Umbilical cord (tissue), 2 donors: Measurements from ENCODE around the genes YEATS2 and ABCC5.

DNA sequence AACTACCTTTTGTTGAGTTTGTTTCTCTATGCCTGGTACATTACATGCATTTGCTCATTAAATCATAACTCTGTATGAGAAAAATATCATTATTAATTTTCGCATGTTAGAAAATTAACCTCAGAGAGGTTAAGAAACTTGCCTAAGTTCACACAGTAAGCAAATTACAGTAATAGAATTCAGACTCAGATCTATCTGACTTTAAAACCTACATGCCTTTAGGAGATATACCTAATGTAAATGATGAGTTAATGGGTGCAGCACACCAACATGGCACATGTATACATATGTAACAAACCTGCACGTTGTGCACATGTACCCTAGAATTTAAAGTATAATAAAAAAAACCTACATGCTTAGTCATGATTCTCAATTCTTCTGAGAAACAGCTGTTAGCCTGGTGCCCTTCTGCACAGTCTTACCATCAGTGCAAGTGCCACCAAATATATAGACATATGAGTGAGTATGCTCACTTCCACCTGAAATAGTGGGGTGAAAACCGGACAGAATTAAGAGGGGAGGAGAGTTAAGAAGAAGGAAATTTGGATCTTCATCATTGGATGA, 89.6 kb downstream of the DCUN1D1 start:
- RAMPAGE, long total RNA, result no peak

DNA sequence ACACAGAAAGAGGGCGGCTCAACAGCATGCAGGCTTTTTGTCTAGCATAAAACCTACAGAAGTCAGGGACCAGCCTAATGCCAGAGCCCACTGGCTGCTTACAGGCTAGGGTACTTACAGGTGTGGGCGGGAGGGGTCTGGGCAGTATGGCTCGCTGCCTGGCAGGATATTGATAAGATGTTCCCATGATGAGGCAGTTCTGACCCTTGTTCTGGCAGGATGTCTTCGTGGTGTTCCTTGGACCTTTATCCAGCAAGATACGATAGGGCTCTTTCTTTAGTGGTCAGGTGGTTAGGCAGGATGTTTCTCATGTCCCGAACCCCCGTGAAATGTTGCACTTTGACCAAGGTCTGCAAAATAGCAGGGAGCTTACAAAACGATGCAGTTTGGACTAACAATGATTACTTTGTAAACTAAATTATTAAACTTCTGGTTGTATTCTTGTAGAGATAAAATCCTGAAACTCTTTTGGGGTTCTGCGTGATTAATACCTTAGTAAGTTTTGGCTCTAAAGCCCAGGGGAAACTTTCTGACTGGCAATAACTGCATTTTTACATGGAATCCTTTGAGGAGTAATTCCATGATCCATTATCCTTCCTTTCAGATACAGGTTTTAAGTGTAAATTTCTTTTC, 84.6 kb downstream of the DCUN1D1 start:
- RAMPAGE, long total RNA, result no peak

- RAMPAGE, long total RNA, result no peak
These were observed 59.9 kb downstream of the DCUN1D1 start for GRCh38 chr3:182920085-182921193.

DNA sequence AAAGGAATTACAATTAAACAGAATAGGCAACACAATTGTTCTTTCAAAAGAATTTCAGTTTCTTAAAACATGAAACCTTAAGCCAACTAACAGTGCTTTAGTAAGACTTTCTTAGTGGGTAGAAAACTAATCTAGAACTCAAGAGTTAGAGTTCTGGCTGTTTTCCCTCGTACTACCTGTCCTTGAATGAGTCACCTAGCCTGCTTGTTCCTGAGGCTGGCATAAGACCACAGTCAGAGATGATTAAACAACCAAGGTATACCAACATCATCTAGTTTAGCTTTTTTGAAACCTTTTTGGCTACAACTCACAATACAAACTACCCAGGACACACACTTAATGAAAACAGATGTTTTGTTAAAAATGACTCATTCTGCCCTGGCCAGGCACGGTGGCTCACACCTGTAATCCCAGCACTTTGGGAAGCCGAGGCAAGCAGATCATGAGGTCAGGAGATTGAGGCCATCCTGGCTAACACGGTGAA, 4.6 kb downstream of the MCCC1 start:
- RAMPAGE, long total RNA, result no peak

GRCh38 chr3:183161621-183162112, 867 bp downstream of the LAMP3 start:
- RAMPAGE, long total RNA, result no peak

GRCh38 chr3:183210814-183211415, 42.1 kb upstream of the B3GNT5 start:
- RAMPAGE, long total RNA, result no peak

DNA sequence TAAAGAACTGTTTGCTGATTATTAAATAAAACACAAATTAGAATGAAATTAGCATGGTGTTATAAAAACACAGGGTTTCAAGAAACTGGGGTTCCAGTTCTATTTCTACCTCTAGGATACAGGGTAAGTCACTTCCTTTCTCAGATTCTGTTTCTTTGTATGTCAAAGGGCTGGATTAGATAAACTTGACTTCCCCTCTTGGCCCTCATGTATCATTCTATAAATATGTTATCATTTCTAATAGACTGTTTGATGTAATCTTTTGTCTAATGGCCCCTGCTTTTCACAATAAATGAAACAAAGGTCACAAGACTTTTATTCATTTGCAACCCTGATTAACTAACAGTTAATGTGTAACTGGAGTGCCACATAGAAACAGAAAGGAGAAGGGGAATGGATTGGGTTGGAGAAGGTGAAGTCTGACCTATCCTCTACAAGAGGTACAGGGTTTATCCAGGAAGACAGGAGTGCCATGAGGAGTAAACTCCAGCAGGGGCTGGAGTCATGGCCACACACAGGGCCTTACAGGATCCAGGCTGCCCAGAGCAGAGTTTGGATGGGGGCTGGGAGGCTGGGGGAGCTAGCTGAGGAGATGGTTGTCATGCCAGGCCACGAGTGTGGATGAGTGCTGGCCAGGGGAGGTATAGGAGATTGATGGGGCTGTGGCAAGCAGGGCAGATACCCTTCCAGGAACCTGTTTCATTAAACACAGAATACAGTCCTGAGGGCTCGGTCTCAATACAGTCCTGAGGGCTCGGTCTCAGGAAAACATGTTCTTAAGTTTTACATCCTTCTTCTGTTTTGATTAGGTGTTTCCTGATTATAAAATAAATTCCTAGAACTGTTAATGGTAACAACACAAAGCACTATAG, 7.9 kb upstream of the B3GNT5 start:
- RAMPAGE, long total RNA, result no peak

DNA sequence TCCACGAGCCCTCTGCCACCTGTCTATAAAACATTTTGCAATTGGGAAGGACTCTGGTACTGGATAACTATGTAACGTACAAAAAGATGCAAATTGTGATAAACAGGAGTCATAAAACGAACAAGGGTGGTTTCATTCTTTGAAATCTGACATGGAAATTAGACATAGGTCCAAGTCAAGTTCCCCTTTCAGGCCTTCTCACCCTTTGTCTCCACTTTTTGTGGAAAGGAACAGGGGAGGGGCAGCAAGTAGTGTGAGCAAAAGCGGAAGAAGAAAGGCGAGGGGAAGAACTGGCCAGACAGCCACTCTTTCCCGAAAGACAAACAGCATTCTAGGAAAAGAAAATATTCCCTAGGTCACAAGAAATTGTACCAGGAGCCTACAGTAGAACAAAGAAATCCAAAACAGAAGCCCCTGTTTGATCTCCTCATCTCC, 52.6 kb downstream of the MCF2L2 start:
- RAMPAGE, long total RNA, result no peak

- RAMPAGE, long total RNA, result no peak
These were observed 514 bp downstream of the MCF2L2 start for GRCh38 chr3:183427761-183428448.

GRCh38 chr3:183449288-183449866, 21.0 kb upstream of the MCF2L2 start:
- RAMPAGE, long total RNA, result no peak

GRCh38 chr3:183513187-183513913, 42.2 kb downstream of the KLHL6 start:
- RAMPAGE, long total RNA, result no peak

GRCh38 chr3:183650069-183650538, 14.7 kb downstream of the KLHL24 start:
- RAMPAGE, long total RNA, result no peak

GRCh38 chr3:183697748-183698792, at the start of gene YEATS2:
TSS of gene YEATS2 (plus strand) at chr3:183697797.
- RAMPAGE, long total RNA, result start-site peak on the plus strand at chr3:183698080-183698184, 21 and 14 reads in 2 replicates

- RAMPAGE, long total RNA, result no peak
These were observed 29.5 kb downstream of the ABCC5 start for GRCh38 chr3:183988066-183988701.

DNA sequence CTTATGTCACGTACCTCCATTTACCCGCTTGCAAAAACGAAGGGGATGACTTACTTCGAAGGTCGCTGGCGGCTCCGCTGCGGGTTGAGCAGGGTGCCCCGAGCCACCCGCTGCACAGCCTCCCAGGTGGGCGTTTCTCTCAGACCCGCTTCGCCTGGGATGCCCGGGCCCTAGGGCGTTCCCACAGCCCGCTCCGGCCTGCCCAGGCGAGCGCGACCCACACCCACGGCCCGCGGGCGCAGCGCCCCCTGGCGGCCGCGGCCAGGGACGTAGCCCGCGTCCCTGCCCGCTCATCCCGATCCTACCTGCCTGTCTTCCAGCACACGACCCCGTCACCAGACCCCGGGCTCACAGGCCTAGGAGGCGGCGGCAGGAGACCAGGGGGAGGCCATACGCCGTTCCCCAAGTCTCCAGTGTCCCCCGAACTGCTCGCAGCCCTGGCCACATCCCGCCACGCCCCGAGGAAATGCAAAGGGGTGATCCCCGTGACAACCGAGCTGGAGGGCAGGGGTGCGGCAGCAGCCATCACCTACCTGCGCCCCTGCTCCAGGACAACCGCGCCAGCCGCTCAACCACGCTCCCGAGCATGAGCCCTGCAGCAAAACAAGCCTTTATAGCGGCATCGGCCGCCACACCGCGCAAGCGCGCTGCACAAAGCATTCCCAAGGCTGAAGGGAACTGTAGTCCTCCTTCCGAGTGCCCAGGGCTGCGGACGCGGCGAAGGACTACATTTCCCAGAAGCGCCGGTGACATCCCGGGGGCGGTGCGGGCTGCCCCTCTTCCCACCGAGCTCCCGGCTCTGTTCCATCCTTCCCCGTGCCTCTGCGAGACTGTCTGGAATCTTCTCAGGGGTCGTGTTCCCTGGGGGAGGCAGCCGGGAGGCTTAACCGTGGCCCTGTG, at the start of gene ABCC5:
Gene ABCC5 (minus strand): TSS at position 588 of the 900 bp plus-strand sequence.
- RAMPAGE, long total RNA, result no peak

DNA sequence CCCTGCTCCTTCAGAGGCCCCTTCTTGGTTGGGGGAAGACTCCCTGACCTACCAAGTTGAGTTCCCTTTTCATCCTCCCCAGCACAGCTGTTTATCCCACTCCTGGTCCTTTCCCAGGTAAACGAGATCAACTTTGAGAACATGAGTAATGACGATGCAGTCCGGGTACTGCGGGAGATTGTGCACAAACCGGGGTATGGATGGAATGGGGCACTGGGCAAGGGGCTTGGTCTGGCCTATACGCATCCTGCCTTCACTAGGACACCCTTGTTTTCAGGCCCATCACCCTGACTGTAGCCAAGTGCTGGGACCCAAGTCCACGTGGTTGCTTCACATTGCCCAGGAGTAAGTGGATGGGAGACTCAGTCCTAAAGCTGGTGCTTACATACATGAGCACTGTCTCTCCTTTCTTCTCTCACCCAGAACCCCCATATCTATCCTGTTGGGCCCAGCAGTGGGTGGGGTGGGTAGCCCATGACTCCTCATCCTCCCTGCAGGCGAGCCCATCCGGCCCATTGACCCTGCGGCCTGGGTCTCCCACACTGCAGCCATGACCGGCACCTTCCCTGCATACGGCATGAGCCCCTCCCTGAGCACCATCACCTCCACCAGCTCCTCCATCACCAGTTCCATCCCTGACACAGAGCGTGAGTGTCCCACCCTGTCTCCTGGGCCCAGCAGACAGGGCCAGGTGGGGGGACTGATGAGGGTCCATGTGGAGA, 8.2 kb upstream of the AP2M1 start:
- RAMPAGE, long total RNA, result no peak

DNA sequence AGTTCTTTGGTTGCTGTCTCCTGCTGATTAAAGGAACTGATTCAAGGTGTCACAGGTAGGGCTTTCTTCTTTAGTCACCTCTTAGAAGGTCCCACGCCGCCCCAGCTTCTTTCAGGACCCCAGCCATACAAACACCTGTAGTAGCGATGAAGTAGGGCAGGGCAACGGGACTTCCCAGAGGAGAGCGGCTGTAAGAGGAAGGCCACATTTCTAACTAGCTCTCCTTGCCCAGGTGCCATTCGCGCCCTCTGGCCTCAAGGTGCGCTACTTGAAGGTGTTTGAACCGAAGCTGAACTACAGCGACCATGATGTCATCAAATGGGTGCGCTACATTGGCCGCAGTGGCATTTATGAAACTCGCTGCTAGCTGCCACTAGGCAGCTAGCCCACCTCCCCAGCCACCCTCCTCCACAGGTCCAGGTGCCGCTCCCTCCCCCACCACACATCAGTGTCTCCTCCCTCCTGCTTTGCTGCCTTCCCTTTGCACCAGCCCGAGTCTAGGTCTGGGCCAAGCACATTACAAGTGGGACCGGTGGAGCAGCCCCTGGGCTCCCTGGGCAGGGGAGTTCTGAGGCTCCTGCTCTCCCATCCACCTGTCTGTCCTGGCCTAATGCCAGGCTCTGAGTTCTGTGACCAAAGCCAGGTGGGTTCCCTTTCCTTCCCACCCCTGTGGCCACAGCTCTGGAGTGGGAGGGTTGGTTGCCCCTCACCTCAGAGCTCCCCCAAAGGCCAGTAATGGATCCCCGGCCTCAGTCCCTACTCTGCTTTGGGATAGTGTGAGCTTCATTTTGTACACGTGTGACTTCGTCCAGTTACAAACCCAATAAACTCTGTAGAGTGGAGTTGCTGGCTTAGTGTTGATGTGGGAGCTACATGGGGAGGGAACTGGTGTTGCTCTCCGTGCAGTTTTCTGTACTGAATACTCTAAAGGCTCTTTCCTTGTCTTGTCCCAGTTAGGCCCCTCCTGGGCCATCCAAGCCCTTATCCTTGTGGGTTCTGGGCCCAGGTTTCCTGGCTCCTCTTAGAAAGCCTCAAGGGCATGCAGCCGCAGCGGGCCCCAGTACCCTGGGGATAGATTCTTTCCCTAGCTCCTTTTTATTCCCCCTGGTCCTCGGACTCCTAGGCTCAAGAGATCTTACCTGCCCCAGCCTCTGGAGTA, 2.4 kb upstream of the ABCF3 start:
- RAMPAGE, long total RNA, result no peak

GRCh38 chr3:184262308-184263173, 1.2 kb upstream of the CAMK2N2 start:
- RAMPAGE, long total RNA, result no peak

GRCh38 chr3:184322227-184322771, 7.9 kb downstream of the EIF4G1 start:
- RAMPAGE, long total RNA, result no peak

- RAMPAGE, long total RNA, result no peak
These were observed 4.8 kb upstream of the FAM131A start for GRCh38 chr3:184332271-184333352.